Mesothelial cell of epicardium (in vitro differentiated cells): ENCODE results near the gene ZC3H15.

- PRO-cap = no peak
These were observed 601.3 kb upstream of the ZNF804A start for GRCh38 chr2:183996996-183997445.

DNA sequence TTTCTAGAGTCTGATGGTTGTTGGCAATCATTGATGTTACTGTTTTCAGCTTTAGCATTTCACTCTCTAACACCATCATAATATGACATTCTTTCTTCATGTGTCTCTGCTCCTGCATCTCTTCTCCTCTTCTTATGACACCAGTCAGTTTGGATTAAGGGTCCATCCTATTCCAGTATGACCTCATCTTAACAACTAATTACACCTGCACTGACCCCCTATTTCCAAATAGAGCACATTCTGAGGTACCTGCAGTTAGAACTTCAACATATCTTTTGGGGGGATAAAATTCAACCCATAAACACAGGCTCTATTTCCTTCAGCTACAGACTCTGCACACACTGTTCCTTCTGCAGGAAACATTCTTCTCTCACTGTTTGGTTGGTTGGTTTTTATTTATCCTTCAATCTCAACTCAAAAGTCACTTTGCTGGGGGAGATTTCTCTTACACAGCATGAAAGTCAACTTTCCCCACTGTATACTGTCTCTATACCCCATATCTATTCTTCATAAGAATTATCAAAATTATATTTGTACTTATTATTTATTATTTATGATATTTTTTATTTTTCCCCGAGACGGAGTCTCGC is 305.6 kb upstream of the ZC3H15 start:
- PRO-cap = no peak

- PRO-cap = no peak
These were observed 46.6 kb upstream of the ZC3H15 start for GRCh38 chr2:186439316-186439986.

DNA sequence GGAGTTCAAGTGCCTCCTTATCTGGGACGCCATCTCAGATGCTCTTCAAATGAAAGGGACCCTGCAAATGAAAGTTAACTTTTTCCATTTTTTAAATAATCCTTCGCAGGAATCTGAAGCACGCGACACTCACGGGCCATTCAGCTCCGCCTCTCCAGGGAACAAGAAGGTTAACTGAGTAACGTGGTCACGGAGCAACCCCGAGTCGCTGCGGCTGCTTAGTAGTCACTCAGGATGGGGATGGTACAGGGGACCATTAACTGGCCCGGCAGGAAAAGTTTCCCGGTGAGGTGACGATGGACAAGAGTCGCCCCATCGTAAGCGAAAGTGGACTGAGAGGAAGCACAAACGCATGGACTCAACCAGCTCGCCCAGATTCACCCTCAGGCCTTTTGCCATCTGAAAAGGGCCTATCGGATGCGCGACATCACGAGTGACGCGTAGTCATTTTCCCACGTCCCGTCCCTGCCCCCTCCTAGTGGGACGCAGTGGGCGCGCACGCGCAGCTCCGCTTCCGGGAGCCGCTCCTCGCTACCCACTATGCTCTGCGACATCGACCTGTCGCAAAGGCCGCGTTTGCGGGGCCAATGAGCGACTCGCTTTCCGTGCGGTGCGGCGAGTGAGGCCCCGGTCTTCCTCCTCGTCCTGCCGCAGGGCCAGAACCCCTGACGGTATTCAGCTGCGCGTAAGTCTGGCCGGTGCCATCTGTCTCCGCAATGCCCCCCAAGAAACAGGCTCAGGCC is at the start of gene ZC3H15:
TSS of gene ZC3H15 (plus strand) at position 594 of the 743 bp plus-strand sequence.
- PRO-cap = bidirectional peak, plus-strand start at position 601 of the sequence, minus-strand start at position 401 of the sequence

DNA sequence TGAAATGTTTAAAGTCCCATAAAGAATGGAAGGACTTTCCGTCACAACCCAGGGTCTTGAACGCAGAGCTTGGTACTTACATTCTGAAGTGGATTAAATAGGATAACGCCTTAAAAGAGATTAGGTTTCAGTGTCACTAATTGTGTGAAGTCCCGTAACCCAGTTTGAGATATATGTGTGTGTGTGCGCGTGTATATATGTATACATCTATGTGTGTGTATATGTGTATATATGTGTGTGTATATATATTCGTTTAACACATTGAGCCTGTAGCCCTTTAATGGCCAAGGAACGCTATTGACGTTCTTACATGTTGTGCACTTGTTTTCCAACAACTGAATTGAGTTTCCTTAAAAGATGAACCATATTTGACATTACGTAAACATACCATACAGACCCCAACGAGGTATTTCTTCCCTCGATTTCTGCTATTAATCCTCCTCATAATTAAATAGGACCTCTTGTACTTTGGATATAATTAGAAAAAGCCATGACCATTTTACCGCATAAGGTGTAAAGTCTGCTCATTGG is 960 bp downstream of the ZC3H15 start:
- PRO-cap = no peak

DNA sequence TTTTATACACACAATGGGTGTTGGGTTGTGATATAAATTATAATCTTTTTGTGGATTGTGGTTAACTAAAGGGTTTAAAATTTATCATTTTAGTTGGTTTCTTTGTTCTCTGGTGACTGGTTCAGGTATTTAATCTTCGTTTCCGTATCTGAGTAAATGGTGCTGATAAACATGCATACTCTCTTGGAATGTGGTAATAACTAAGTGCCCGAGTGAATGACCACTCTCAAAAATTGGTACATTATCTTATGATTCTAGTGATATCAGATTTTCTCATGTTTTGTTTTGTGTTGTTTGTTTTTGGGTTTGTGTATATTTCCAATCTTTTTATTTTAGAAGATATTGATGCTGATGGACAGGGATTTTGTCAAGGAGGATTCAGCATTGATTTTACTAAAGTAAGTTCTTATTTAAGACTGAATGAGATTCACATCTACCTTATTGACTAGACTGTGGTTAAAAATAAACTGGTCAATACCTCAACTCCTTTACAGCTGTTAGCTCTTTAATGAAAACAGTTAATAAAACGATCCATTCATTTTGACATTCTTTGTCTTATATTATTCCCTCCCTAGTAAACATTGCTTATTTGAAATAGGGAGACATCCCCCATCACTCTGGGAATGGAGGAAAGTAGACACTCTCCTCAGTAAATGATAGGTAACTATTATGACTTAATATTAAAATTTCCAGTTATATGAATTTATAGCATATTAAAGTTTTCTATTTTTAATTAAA is 40.8 kb downstream of the ITGAV start:
- PRO-cap = no peak

GRCh38 chr2:186646475-186646952 is 47.3 kb upstream of the FAM171B start:
- PRO-cap = no peak

DNA sequence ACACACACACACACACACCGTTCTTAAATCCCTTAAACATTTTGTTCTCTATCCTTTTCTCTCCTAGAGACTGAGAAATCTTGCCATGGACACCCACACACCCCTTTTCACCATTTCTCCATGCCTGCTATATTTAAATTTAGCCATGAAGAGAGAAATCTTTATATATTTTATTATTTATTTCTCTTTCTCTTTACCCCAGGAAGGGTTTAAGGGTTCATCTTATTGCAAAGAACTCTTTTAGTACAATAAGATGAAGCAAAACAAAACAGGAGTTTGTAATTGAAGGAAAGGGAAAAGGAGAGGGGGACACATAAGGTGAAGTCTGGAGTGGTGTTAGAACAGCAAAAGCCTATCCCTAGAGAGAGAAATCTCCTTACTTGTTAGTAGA is 912 bp downstream of the FAM171B start:
- PRO-cap = no peak

DNA sequence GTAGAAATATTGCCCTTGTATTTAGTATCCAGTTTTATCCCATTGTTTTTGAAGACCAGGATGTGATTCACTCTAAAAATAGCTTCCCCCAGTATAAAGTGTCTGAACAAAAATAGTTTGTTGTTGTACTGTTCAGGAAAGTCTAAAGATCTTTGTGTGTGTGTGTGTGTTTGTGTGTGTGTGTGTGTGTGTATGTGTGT is 145.4 kb downstream of the CALCRL start:
- PRO-cap = no peak

GRCh38 chr2:187403600-187404004 is 44.5 kb downstream of the CALCRL start:
- PRO-cap = no peak

DNA sequence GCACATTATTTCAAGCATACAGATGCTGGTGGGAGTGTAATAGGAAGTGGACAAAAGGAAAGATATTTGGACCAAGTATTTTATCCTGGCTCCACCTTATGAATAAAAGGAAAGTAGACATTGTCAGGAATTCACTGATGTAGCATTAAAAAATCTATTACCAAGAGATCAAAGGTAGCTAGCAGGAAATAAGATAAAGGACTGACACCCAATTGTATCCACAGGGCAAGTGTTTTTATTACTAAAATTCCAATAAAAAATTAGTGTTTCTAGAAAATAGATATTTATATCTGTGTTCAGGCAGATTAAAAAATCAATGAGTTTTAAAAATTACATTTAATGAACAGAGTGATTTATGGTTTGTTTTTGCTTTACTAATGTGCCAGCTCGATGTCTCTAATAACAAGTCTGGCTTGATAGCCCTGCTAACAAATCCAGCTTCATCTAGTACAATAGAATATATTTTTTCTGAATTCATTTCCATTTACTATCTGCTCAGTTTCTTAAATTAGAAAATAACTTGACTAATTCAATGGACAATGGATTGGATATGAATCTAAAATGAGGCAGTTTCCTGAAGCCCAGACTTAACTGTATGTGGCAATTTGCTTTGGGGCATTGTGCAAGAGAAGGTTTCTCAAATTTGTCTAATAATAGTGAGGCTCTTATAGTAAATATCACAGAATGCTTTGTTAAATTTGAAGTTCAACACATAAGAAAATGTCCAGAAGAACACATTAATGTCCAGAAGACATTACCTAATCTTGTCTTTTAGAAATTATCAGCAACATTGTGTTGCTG is 25.9 kb downstream of the CALCRL start:
- PRO-cap = no peak

DNA sequence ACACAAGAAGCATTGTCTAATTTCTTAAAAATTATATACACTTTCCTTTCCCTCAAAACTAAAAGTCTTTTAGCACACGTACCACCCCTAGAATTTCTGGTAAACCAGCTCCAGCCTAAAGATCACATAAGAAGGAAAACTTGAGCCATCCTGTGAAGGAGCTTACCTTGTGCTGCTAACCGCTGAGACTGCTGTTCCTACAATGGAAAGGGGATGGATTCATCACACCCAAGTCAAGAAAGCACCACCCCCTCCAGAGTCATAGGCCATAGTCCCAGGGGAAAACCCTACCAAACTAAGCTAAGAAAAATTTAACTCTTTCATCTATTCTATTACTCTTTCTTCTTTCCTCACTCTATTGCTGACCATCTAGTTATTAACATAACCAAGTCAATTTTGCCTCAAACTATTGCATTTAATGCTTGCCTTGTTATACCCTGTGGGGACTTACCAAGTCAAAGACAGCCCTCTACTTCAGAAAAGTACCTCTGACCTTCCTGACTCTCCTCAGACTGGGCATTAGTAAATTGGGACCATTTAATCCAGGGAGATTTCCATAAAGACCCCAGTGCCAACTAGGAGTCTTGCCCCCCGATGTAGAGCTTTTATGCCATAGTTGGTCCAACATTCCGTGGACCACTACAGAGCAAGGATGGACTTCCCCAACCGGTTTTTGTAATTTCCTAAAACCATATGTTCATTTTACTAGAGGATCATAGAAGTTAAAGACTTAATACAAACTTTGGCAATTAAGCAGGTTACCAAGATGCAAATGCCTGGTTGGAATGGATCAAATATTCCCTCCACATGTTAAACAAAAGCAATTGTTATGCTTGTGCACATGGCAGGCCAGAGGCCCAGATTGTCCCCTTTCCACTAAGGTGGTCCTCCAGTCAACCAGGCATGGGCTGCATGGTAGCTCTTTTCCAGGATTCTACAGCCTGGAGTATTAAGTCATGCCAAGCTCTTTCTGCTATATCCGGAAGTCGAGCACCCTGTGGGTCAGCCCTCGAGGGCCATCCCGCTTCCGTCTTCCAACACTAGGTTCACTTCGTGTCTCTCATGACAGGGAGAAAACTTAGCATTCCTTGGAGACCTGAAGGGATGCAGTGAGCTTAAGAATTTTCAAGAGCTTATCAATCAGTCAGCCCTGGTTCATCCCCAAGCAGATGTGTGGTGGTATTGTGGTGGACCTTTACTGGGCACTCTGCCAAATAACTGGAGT is 40.4 kb downstream of the TFPI start:
- PRO-cap = no peak

- PRO-cap = no peak
These were observed 12.2 kb downstream of the TFPI start for GRCh38 chr2:187541593-187542890.

DNA sequence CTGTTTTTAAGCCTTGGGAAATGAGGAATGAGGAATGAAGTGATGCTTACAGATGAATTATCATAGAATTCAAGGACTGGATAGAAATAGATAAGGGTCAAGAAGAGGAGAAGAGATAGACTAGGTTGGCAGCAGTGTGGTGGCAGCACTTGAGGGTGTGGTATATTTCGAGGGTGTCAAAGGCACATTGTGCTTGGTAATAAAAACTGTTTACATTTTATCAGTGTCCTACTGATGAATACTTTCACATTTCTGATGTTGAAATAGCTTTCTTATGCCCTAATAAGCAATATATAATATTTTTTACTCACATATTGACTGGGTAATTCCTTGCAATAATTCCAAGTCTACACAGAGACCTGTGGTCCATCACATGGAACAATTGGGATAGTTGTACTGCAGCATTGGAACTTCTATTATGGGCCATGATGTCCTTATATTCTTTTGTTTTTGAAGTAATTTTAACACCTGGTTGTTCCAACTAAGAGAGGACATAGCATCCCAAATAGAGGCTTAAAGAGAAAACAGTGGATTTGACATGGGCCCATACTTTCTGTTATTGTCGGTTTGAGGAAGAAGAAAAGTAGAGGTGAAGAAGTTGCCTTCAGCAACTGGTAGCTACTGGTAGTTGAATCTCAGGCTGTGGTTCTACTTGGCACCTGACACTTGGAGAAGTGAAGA is 3.2 kb downstream of the TFPI start:
- PRO-cap = no peak

- PRO-cap = no peak
These were observed 11.7 kb downstream of the GULP1 start for GRCh38 chr2:188303044-188304035.

- PRO-cap = no peak
These were observed 2.5 kb downstream of the COL3A1 start for GRCh38 chr2:188976534-188977129.

GRCh38 chr2:188994419-188994900 is 20.3 kb downstream of the COL3A1 start:
- PRO-cap = no peak

- PRO-cap = no peak
These were observed 106.6 kb upstream of the COL5A2 start for GRCh38 chr2:189286076-189286649.

- PRO-cap = no peak
These were observed 52.2 kb downstream of the PMS1 start for GRCh38 chr2:189836217-189837018.

GRCh38 chr2:190119193-190119753 is 56.7 kb upstream of the MSTN start:
- PRO-cap = no peak